Skeletal muscle satellite cell (primary cell): ENCODE measurements around the genes DENND4C, IFNA10 and EQTN.

DNA sequence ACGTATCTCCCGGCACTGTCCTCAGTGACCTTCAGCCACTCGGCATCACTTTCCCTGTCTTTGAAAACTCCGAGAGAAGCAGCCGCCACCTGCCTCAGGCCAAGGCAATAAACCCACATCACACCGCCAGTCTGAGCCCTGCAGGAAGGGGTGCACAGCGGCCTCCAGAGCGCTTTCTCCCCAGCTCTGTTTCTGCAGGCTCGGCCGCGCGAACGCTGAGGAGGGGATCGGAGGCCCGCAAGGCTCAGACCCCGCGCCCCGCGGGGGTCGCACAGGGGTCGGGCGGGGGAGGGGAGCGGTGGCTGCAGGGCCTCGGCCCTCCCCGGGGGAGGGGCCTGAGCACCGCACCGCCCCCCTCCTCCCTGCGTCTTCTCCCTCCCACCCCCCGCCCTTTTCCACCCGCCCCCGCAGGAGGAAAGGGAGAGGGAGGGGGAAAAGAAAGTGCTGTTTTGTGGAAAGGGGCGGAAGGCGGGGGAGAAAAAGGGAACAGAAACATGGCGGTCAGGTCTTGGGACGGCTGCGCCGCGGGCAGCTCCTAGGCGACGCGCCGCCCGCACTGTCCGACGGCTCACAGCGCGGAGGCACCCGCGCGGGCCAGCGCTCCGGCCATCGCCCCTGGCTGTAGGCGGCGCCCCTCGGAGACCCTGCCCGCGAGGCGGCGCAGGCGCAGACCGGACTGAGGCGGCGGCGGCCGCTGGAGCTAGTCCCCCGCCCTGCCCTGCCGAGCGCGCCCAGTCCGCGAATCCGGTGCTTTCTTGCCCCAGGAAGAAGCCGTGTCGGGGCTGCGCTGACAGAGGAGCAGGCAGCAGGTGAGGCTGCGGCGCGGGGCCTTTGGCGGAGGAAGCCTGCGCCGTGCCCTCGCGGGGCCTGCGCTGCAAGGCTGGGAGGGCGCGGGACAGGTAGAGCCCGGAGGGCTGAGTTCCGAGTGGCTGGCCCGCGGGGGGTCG, at the start of gene DENND4C:
TSS of gene DENND4C (plus strand) at position 669 of the 947 bp plus-strand sequence.
- CAGE, long polyA plus RNA = no peak

DNA sequence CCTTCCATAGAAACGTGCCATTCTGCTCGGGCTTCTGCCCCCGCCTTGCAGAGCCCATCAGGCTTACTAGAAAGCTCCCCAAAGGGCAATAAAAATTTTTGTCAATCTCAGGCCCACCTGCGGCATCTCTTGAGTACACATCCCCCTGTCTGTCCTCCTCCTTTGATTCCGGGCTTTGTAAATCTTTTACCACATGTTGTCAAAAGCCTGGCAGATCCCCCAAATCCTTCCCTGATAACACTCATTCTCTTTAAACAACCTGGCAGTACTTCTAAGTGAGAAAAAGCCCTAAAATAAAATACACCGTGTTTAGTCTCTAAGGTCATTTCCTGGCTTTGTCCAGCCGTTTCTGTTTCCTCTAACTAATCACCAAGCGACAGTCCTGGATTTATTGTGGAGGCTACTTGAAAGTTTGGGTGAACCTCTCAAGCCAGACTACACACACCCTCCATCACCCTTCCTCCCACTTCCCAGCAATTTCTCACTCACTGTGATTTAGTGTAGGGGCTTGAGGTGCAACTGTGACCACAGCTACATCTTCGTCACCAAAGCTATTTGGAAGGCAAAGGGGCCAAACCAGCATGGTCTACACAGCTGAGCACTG, 239.9 kb upstream of the SLC24A2 start:
- CAGE, long polyA plus RNA = no peak

GRCh38 chr9:20033423-20034155, 244.8 kb upstream of the SLC24A2 start:
- CAGE, long polyA plus RNA = no peak

DNA sequence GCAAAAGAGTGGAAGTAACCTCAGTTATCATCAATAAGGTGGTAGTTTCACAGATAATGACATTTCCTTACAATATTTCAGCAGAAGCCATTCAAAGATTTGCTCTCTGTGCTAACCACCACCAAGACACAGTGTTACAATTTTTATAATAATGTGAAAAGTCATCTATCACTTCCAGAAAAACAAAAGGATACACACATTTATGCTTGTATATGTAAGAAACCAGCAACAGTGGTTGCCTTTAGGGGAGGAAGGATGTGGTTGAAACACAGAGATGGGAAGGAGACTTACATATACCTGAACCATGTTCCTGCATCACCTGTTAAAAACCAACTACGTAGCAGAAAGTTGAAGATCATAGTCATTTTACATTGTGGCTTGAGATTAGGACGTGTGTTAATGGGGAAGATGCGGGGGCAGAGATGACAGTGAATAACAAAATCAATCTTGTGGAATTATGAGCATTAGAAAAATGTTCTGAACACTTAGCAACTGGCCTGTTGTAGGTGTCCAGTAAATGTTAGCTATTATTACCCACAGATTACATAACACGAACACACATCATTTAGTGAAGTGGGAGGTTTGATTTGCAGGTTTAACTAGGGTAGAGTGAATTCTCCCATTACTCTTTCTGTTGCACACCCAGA, 307.3 kb downstream of the MLLT3 start:
- CAGE, long polyA plus RNA = no peak

DNA sequence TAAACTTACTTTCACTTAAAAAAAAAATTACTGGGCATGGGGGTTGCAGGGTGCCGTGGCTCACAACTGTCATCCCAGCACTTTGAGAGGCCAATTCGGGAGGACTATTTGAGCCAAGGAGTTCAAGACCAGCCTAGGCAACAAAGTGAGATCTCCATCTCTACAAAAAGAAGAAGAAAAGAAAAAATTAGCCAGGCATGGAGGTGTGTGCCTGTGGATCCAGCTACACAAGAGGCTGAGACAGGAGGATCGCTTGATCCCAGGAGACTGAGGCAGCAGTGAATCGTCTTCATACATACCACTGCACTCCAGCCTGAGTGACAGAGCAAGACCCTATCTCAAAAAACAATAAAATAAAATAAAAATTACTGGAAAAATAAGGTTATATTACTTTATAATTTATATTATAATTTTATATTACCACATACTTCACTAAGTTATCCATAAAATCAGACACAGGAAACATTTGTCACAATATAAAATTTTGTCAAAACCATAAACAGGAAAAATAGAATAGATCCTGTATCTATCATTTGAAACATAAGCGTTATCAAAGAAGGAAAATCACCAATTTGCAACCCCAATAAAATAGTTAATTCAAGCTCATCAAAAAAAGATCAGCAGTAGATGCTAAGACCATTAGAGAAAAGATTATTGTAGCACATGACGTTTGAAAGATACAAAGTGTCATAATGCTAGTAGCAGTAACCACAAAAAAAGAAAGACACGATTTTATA, 27.1 kb downstream of the MLLT3 start:
- CAGE, long polyA plus RNA = no peak

DNA sequence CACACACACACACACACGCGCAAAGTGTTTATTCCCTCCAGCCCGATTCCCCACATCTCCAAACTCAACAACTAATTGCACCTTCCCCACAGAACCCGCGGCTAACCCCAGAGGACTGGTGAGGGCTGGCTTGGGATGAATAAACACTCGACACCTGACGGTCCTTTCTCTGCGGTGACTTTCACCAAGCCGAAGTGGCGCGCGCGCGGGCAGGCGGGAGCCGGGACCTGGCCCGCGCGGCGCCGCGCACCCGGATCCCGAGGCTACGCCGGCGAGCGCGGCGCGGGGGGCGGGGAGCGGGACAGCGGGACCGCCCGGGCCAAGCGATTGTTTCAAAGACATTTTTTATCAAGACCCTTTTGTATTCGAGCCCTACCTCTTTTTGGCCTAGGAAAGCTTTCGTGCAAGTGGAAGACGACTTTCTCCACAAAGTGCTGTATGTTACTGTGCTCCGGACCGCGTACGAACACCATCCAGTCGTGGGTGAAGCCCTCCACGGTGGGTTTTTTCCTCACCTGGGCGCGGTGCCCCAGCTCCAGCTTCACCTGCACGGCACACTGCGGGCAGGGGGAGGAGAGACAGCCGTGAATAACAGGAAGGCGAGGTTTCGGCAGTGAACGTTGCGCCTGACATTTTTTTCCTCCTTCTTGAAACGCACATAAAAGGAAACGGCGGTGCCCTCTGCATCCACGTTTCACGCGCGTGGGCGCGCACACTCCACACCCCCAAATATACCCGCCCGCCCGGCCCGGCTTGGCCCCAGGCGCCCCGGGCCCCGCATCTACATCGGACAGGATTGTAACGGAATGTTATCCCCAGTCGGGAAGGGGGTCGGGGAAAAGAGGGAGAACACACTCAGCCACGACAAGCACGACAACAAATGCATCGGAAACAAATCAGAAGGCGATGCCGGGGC, 1.8 kb downstream of the MLLT3 start:
- CAGE, long polyA plus RNA = no peak

DNA sequence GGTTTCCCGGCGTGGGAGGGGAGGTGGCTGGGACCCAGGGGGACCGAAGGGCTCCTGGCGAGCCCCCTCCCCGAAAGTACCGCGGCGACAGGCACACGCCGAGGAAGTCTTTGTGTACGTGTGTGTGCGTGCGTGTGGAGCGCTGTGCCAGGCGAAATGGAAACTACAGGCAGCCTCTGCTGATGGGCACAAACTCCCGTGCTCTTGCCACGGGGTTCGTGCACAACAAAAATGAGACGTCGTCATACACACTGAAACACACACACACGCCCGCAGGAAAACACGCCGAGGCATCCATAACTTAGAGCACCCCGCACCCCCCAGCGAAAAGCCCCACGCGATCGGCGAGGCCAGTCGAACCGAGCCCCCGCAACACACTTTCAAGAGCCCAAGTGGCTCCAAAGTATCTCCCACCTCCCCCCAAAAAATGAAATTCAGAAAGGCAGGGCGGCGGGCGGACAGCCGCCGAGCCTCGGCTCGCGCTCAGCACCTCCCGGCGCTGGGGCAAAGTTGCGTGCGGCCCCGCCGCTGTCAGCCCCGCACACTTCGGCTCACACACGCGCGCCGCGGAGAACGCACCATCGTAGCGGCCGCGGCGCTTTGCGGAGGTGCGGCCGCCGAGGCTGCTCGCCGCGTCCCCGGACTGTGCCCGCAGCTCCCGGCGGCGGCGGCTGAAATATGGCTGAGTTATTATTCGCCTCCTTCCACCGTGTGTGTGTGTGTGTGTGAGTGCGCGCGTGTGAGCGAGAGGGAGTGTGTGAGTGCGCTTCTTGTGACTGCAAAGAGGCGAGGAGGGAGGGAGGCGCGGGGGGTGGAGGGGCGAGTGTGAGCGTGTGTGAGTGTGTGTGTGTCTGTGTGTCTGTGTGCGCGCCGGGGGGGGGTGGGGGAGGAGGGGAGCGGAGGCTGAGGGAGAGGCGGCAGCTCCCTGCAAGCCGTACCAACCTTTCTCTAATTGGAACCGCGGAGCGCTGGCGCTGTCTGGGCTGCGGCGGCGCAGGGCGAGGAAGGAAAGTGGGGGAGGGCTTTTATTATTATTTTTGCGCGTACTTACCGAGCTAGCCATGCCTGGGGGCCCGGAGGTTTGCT, 762 bp downstream of the MLLT3 start:
- CAGE, long polyA plus RNA = no peak

- CAGE, long polyA plus RNA = no peak
Observed at GRCh38 chr9:20660672-20661254, 23.3 kb upstream of the FOCAD start.

DNA sequence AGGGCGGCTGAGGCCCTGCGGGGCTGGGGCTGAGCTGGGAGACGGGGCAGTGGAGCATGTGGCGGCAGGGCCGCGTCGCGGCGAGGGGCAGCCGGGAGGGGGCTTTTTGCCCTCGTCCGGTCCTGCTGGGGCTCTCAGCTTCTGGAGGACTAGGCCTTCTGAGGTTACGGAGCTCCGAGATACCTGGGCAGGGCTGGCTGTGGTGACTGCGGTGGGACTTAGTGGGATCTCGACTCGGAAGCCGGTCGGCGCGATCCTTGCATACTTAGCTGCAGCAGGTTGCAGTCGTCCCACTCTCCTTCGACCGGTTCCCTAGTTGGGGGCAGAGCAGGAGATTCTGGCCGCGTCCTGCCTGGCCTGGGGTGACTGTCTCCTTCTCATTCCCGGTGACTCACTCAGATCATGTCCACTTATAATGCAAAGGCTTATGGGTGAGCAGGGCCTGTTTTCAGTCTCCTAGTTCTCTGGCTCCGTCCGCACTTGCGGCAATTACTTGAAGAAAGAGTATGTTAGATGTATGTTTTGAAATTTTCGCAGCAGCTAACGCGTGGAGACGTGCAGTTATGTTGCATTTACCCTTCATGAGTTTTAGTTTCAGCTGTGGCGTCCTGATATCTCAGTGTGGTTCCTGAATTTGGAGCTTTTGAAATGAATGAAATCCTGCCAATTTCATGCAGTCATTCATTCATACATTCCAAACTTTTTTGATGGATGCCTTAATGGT, 488 bp downstream of the FOCAD start:
- CAGE, long polyA plus RNA = no peak

DNA sequence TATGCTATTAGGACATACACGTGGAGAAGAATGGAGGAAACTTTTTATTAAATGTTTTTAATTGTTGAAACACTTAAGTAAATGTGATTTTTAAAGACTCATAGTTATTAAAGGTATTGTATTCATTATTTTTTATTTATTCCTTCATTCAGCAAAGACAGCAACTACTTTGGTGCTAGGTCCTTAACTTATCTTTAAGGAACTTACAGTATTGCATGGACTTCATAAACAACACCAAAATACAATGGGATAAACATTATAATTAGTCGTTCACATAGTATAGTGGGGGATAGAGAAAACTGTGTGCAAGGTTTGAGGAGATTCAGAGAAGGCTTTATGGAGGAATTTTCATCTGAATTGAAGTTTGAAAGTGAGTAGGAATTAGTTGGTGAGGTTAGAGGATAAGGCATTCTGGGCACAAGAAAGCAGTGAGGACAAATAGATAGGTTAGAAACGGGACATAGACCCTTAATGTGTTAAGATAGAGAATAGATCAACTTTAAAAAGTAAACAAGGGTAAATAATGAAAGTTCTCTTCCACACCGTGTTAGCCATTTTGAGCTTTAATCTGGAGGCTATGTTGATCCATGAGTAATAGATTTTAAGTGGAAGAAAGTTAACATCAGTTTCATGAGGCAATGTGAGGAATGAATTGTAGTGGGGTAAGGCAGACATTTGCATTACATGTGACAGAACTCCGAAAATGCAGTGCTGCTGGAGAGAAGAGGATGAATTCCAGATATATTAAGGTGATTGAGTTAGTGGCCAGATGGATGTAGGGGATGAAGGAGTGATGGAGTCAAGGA, 3.7 kb downstream of the FOCAD start:
- CAGE, long polyA plus RNA = no peak

DNA sequence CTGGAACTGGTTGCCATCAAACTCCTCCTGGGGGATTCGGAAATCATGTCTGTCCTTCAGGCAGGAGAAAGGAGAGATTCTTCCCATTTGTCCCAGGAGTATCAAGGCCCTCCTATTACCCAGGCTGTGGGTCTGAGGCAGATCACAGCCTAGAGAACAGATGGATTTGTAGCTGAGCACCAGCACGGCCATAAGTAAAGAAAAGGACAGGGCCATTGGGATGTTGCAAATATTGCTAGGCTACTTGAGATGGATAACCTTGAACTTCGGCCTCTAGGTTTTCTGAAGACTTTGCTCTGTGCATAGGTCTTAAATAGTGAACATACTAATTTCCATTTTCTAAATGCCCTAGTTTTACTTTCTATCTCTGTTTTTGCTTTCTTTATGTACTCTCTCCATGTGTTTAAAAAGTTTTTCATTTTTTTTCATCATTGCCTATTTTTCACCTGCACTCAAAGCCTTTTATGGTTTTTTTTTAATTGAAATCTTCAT, at the start of gene IFNA10:
TSS of gene IFNA10 (minus strand) at position 262 of the 492 bp plus-strand sequence.
- CAGE, long polyA plus RNA = no peak

GRCh38 chr9:21994217-21994496, 14.9 kb downstream of the CDKN2B start:
- CAGE, long polyA plus RNA = start-site peak on the minus strand at chr9:21994255-21994422, 1,953 and 1,236 reads in 2 replicates

- CAGE, long polyA plus RNA = no peak
Observed at GRCh38 chr9:22050978-22051341, 41.9 kb upstream of the CDKN2B start.

GRCh38 chr9:23850914-23851462, 24.9 kb upstream of the ELAVL2 start:
- CAGE, long polyA plus RNA = no peak

DNA sequence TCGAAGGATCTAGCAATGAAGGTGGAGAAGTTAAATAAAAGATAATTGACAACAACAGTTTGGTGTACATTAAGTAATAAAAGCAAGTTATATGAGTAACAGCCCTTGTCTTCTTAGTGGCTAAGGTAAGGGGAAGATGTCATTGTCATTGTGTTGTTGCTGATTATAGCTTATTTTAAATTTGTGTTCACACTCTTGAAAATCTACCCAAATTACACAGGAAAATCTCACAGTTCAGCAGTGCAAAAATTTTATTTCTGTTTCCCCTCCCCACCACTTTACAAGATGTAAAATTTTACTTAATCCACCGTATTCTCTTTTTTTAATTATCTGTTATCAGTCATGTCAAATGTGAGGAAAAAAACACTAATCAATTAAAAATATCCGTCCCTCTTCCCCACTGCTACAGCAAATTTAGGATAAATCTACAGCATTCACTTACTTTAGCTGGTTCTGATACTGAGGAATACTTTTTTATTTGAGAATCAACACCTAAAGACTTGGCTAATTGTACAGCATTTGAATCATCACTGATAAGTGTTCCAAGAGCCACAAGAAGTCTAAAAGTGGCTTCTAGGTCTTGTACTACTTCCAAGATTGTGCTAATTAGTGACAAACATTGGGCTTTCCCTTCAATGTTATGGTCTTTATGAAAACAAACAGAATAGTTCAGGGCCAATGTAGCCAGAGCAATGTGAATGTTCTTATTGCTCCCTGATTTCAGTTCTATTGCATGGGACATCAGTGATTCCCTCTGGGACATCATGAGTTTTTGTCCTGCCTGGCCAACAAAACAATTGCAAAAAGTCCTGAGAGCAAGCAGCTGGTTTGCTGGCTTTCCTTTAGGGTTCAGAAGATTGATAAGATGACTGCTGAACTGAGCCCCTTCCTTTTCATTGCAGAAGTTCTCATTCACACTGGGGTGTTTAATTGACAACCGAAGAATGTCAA, 12.8 kb upstream of the CAAP1 start:
- CAGE, long polyA plus RNA = no peak

GRCh38 chr9:27047238-27047511, 41.7 kb upstream of the LRRC19 start:
- CAGE, long polyA plus RNA = no peak

DNA sequence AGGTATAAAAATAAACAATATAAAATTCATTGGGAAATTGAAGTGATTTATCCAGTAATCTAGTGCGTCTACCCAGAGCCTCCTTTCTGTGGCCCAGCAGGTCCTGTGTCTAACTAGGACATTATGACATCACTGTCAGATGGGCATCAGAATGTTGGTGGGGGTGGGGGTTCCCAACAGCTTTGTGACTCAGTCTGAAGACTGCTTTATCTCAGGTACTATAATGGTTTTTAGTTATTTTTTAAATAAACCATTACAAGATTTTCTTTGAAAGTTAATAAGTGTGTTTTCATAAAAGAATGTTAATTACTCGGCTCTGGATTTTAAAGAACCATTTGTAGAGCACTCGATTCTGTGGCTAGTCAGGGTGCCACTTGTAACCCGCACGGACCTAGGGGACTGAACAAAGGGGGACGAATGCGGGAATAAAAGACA, at the start of gene EQTN:
TSS of gene EQTN (minus strand) at position 125 of the 435 bp plus-strand sequence.
- CAGE, long polyA plus RNA = no peak

DNA sequence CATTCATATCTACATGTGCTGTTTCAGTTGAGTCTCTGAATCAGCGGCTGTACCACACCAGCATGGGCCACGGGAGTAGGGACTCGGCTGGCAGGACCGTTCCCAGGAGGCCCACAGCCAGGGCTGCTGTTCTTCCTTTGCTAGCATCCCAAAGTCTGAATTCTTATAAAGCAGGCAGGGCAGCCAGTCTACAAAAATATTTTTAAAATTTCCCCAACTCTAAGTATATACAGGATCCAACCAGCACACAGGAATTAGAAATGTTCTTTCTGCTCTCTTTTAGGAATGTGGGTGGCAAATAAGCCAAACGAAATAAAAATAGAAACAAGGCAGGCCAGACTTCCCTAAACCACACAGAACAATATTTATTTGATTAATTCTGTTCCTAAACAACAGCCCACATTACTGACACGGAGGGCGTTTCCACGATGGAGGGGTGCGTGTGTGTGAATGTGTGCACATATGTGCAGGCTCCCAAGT, 42.9 kb upstream of the EQTN start:
- CAGE, long polyA plus RNA = no peak

DNA sequence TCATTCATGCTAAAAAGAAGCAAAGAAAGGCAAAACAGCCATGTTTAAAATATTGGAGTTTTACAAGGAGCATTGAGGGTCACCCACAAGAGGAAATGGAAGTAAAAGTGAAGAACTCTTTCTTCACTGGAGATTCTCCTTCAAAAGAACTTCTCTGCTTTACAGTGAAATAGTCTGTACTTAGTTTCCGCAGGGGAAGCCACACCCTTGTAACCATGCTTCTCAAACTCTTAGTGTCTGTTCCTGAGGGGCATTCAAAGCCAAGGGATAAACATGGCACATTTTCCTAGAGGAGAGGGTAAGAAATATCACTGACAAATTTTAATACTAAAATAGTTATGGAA, 8.6 kb downstream of the C9orf72 start:
- CAGE, long polyA plus RNA = no peak

DNA sequence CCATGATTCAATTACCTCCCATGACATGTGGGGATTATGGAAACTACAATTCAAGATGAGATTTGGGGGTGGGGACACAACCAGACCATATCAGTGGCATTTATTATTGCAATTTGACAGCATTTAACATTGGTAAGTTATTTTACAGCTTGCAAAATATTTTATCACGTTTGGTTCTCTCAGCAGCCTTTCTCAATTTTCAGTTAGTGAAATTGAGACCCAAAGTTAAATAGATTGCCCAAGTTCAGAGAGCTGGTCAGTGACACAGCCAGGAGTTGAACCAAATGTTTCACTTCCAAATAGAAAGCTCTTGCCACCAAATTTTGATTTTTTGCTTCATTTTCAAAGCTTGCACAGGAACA, 271.4 kb upstream of the C9orf72 start:
- CAGE, long polyA plus RNA = no peak